Thoracic aorta (tissue), 1 donor: Measurements from ENCODE around the genes SHISA4 and ELF3.

DNA sequence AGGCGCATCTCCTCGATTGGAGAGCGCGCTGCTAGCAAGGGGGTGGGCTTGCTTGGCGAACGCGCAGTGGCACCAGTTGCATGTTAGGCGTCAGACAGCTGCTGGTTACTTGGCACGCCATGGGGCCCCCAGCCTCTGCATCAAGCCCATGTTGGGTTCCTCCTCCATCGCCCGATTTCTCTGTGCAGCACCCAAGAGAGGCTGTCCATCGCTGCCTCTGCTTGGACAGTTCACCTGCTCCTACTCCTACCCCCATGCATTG lies 400 bp upstream of the PHLDA3 start:
- RAMPAGE, long total RNA: no peak

- RAMPAGE, long total RNA: no peak
Observed at GRCh38 chr1:201491242-201491483, 15.8 kb downstream of the CSRP1 start.

DNA sequence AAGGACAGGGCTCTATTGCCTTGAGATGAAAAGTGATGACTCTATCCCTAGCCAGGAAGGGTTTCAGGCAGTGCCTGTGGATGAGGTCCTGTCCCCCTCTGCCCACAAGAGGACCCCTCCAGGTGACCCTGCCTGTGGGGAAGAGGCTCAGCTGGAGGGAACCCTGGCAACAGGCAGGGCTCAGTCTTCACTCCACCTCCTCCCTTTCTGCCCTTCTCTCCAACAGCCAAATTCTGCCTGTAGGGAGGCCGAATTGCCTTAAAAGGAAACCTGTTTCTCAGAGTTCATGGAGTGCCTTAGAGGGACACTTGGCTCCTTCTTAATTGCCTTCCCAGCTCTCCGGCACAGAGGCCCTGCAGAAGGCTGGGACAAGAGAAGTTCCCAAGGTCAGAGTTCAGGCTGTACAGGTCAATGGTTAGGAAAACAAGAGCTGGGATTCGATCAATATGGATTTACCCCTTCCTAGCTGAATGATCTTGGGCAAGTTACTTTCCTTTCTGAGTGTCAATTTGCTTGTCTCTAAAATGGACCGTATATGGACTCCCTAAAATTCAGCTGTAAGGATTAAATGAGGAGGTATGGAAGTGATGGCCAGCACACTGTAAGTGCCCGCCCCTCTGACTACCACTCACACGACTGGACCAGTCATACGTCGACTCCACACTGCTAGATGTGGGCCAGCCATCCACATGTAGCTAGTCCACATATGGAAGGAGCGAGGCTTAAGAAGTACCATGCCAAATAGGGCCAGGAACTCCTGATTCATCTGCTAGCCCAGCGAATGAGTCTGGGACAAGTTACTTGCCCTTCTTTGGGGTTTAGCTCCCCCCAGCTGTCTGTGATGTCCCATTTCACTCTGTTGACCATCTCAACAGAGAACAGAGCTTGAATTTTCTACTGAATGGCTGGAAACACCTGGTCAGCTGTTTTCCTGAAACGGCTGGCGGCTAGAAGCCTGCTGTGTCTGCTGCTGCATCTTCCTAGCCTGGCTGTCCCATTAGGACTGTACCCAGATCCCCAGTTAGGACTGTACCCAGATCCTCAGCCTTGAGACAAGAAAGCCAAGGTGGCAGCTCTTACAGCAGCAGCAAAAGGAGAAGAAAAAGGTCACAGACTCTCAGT lies 6.0 kb downstream of the CSRP1 start:
- RAMPAGE, long total RNA: no peak

DNA sequence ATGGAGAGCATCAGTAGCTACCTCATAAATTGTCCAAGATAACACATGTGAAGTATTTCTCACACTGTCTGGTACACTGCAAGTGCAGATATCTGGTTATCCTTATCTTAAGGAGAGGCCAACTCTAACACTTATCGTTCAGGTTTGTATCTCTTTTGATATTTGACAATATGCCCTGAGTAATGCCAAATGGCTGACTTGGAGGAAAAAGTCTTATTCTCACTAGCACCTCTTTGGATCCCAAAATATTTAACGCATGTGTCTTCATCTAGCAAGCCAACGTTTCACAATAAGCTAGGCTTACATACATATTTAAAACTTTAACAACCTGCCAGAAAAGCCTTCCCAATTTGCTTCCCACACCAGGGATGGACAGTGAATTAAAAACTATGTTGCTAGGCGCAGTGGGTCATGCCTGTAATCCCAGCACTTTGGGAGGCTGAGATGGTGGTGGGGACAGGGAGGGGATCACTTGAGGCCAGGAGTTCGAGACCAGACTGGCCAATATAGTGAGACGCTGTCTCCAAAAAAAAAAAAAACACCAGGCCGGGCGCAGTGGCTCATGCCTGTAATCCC lies 2.6 kb downstream of the CSRP1 start:
- RAMPAGE, long total RNA: no peak

DNA sequence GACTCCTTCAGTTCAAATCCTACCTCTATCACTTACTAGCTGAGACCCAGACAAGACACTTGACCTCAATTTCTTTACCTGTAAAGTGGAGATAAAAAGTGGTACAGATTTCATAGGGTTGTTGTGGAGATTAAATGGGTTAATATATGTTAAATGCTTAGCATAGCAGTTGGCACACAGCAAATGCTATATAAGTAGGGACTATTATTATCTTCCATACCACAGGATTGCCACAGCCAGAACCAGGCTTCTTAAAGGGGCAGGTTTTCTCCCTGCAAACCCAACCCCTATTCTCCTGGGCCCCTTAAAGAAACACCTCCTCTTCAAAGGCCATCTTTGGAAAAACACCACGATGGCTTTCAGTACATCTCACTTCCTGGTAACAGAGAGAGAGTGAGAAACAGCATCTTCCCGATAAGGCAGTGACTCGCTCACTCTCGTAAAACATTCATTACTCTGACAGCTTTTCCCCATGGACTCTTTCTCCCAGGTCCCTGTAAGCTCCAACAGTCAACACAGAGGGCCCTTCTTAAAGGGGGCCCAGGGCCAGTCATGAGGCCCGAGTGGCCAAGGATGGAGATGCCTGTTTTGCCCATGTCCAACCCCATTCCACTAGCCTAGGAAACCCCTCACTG lies 3.9 kb upstream of the NAV1 start:
- RAMPAGE, long total RNA: no peak

DNA sequence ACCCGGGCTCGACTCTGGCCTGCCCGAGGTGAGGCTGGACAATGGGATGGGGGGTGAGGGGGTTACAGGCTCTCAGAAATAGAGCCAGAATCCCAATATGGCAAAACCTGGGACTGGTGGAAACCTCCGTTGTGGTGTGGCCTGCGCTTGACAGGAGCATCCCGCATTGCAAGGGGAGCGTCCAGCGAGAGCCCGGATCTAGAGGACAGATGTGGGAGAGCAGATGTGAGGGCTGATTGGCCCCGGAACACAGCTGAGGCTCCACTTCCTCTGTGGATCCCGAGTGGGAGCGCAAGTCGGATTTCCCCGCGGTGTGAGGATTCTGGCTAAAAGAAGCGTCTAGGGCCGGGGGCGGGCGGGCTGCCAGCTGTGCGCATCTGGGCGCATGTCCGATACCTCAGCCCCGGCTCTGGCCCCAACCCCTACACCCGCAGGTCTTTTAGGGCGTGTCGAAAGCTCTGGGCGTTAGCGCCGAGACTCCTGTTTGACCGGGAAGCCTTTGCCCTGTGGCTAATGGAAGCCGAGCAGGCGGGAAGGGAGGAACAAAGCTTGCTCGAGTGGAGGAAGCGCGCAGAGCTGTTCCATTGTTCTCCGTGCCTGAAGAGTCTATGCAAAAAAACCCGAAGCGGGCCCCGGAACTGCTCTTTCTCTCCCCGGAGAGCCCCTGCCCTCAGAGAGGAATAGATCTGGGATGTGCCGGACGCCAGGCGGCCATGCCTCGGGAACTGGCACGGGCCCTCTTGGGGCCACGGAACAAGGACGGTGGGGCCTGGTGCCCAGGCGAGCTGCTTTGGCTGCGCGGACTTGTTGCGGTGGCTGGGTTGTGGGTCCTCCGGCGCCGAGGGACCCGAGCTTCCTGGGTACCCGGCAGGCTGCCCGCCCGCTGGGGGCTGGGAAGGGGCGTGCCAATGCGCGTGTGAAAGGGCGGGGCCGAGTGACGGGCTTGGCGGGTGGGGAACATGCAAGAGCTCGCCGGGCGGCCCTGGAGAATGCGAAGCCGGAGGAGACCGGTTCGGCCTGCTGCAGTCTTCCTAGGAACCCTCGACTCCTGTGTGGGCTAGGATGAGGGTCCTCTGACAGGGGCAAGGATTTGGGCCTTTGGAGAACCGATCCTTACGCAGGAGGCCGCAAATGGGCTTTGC lies 111.1 kb downstream of the NAV1 start:
- RAMPAGE, long total RNA: no peak

GRCh38 chr1:201719469-201720387 lies 109.2 kb upstream of the IPO9 start:
- RAMPAGE, long total RNA: no peak

DNA sequence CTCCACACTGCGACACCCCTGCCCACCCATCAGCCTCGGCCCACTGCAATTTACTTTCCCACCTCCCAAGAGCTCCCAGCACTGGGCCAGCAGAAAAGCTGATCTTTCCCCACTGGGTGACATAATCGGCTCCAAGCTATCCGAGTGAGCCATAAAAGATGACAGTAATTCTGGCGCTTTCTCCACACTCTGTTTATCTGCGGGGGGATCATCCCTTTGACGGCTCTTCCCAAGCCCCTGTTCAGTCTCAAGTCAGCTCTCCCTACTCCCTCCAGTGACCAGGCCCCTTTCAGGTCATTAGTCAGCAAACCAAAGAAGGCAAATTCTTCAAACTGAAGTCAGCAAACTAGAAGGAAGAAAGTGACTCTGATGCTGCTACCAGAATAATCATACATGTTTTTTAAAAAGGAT lies 107.3 kb upstream of the IPO9 start:
- RAMPAGE, long total RNA: no peak

DNA sequence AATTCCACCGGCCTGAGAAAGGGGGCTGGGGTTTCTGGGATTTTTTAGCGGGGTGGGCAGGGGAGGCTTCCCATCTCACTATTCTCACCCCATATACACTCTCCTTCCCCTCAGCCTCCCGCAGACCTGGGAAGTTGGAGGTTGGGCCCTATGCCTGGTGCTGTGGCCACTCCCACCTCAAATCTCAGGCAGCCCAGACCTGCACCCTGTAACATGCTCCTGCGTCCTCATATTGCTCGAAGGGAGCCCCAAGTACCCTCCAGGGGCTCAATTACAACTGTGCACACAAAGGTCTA lies 88.1 kb upstream of the IPO9 start:
- RAMPAGE, long total RNA: no peak

GRCh38 chr1:201875764-201876861 lies 12.6 kb upstream of the SHISA4 start:
- RAMPAGE, long total RNA: no peak

GRCh38 chr1:201883386-201884257 lies 5.1 kb upstream of the SHISA4 start:
- RAMPAGE, long total RNA: no peak

- RAMPAGE, long total RNA: start-site peak on the plus strand at chr1:201888665-201888682, 79 reads
Observed at GRCh38 chr1:201888066-201889210, at the start of gene SHISA4. Gene SHISA4 (plus strand): TSS chr1:201888898.

DNA sequence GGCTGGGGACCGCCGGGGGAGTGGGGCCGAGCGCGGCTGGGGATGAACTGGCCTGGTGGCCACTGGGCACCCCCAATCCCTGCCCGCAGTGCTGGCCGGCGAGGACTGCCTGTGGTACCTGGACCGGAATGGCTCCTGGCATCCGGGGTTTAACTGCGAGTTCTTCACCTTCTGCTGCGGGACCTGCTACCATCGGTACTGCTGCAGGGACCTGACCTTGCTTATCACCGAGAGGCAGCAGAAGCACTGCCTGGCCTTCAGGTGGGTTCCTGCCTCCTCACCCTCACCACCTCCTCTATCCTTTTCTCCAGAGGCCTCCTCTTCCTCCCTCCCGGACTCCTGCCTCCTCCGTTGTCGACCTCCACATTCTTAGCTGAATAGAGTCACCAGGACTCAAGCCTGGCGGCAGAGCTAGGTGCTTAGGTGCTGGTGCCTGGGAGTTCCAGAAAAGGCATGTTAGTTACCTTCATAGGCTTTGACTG lies 699 bp downstream of the SHISA4 start:
- RAMPAGE, long total RNA: start-site peak on the plus strand centred at position 202 of the sequence, 100 bp wide, 29 reads

DNA sequence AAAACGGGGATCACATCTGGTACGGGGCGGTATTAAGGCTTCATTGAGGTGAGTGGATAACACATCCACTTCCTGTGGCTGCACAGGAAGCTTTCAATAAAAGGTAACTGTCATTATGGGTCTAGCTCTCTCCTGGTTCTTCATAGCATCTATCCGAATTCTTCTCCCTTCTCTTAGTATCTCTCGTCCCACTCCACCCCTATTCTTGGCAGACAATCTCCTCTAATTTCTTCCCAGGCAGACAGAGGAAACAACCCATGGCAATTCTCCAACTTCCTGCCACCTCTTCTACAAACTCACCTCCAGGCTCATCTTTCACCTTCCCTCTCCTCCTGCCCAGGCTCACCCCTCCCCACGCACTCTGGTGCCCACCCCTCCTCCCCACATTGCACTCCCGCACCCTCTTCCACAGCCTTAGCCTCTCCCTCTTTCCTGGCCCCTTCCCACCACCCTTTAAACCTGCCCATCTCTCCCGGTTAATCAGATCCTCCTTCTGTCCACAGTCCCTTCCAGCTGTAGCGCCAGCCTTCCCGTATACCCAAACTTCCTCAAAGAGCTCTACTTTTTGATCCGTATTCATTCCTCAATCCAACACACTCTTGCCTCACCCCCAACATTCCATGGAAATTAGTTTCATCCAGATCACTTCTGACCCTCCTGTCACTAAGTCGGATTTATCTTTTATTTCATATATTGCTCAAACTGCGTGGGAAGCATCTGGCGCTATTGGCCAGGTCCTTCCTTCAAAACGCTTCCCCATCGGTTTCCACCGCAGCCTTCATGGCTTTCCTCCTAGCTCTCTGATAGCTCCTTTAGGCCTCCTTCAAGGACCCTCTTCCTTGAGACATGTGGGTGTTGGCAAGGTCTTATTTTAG lies 25.9 kb downstream of the SHISA4 start:
- RAMPAGE, long total RNA: no peak

- RAMPAGE, long total RNA: no peak
Observed at GRCh38 chr1:201982074-201982432, 395 bp upstream of the RNPEP start.

GRCh38 chr1:202002492-202003000 lies 7.8 kb upstream of the ELF3 start:
- RAMPAGE, long total RNA: no peak

- RAMPAGE, long total RNA: no peak
Observed at GRCh38 chr1:202009958-202010873, at the start of gene ELF3. Gene ELF3 (plus strand): TSS chr1:202010587.

DNA sequence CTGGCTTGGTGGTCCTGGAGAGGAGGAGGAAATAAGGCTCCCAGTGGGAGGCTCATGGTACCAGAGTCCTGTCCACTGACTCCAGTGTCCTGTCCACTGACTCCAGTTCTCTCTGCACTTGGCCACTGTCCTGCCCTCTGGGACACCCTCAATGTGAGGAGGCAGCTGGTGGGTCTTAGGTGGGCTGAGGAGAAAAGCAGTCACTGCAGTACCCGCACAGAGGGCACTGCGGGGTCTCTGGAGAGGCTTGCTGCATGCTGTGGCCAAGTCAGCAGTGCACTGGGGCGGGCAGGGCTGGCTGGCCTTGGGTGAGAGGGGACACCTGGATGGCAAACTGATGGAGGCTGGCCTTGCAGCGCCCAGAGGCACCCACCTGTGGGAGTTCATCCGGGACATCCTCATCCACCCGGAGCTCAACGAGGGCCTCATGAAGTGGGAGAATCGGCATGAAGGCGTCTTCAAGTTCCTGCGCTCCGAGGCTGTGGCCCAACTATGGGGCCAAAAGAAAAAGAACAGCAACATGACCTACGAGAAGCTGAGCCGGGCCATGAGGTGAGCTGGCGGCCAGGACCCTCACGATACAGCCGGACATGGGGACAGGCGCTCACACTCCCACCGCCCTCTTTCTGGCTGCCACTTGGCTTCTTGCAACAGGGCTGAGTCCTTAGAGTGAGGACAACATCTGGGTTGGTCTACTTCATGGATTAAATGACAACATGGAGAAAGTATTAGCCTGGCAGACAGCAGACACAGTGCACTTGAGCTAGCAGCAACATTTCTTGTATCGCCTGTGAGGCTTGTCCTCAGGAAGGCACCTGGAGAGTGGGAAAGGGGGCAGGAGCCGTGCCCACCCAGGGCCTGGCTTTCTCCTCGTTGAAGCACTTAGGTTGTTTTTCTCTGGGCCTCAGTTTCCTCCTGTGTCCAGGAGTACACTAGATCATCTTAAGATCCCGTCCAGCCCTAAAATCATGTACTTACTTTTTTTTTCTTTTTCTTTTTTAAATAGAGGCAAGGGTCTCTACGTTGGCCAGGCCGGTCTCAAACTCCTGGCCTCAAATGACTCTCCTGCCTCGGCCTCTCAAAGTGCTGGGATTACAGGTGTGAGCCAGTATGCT lies 3.4 kb downstream of the ELF3 start:
- RAMPAGE, long total RNA: no peak

DNA sequence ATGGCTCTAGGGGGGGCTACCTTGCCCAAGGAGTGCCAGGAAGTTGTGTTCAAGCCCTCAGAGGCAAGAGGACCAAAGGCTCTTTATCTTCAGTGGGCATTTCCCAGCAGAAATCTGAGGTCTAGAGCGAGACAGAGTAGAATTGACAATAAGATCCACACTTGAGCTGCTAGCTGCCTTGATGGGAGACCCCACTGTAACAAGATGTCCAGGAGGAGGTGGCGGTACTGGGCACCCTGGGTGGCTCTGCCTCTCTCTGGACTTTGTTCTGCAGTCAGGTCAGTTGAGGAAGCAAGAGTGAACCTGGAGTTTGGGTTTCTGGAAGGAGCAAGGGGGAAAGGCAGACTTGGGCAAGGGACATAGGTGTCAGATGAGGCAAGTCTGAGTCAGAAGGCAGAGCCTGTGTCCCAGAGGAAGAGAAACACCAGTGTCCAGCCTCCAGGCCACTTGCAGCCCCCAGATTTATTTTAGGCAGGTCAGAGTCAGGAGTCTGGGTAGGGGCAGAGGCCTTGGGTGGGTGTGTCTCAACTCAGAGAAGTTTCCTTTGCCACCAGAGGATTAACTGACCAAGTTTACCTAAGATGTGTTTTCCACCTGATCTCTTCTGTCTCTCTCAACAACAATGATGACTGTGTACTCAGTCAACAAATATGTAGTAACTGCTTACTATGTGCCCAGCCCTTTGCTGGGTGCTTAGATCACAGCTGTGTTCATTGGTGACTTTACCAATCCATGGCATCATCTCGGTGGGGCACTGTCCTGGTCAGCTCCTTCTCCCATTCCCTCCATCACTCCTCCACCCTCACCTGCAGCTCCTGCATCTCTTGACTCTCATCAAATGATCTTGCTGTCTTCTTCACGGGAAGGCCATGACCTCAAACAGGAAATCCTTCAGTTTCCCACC lies 36.5 kb downstream of the ELF3 start:
- RAMPAGE, long total RNA: no peak

DNA sequence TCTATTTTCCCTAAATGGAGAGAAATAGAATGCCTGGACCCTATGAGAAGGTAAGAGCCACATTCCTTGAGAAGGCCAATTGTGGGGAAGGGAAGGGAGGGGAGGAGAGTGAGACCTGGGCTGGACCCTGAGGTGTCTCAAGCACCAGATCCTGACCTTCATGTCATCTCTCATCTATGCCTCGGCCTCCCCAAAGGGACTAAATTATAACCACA lies 34.2 kb upstream of the GPR37L1 start:
- RAMPAGE, long total RNA: no peak